Camera-type eye (tissue), 1 donor: ENCODE results near the gene C2orf92.

- RAMPAGE, long total RNA, result no peak
These were observed 25.4 kb downstream of the ADRA2B start for GRCh38 chr2:96090891-96091536.

DNA sequence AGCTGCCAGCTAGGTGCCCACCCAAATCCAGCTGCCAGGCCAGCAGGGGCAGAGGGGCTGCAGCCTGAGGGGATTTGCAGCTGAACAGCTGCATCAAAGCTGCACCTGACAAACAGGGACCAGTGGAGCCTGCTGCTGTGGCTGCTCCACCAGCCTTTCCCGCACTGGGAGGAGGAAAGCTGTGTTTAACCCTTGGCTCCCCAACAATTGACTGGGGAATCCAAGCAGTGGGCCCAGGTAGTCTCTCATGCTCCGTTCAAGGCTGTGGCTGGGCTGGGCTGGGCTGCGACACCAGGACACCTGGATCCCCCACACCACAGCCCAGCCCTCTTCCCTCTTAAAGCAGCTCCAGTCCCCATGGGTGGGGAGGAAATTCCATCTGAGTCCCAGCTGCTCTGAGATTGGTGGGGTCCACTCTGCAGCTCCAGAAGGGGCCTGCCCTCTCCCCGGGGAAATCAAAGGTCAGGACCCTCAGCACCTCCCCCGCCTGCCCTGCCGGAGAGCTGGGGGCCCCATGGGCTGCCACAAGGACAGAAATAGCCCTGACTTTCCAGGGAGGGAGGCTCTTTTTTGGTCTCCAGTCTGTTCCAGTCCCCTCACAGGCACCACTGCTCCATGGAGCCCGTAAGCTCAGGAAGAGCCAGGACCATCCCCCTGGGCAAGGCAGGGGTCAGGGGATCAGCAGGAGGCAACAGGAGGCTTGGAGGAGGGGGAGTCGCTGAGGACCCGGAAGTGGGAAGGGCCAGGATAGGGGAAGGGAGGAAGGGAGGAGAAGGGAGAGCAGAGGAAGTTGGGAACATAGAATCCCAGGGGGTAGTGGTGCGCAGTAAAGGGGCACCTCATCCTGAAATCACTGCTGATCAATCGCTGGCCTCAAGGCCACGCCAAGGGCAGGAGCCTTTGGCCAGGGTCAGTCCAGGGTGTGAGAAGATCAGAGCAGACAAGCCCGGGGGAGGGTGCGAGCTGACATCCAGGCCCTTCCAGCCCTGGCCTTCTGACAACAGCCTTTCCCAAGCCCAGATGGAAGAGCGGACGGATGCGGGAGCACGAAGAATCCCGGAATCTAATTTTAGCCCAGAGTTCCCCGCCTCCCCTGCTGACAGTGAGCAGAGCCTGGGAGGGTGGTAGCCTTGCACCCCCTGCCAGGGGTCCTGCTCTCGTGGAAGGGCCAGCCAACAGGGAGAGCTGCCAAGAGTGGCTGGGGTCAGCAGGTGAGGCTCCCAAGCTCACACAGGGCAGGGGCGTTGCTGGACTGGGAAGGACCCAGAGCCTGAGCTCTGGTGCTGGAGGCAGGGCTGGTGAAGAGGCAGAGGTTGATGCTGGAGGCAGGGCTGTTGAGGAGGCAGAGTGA, 7.6 kb downstream of the ADRA2B start:
- RAMPAGE, long total RNA, result no peak

- RAMPAGE, long total RNA, result no peak
These were observed 19.5 kb upstream of the DUSP2 start for GRCh38 chr2:96164691-96165271.

DNA sequence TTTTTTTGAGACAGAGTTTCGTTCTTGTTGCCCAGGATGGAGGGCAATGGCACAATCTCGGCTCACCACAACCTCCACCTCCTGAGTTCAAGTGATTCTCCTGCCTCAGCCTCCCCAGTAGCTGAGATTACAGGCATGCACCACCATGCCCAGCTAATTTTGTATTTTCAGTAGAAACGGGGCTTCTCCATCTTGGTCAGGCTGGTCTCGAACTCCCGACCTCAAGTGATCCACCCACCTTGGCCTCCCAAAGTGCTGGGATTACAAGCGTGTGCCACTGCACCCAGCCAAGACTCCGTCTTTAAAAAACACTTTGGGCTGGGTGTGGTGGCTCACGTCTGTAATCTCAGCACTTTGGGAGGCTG, 20.4 kb downstream of the STARD7 start:
- RAMPAGE, long total RNA, result no peak

- RAMPAGE, long total RNA, result no peak
These were observed 16.4 kb upstream of the STARD7 start for GRCh38 chr2:96224843-96225513.

GRCh38 chr2:96245463-96246441, 20.0 kb downstream of the TMEM127 start:
- RAMPAGE, long total RNA, result no peak

DNA sequence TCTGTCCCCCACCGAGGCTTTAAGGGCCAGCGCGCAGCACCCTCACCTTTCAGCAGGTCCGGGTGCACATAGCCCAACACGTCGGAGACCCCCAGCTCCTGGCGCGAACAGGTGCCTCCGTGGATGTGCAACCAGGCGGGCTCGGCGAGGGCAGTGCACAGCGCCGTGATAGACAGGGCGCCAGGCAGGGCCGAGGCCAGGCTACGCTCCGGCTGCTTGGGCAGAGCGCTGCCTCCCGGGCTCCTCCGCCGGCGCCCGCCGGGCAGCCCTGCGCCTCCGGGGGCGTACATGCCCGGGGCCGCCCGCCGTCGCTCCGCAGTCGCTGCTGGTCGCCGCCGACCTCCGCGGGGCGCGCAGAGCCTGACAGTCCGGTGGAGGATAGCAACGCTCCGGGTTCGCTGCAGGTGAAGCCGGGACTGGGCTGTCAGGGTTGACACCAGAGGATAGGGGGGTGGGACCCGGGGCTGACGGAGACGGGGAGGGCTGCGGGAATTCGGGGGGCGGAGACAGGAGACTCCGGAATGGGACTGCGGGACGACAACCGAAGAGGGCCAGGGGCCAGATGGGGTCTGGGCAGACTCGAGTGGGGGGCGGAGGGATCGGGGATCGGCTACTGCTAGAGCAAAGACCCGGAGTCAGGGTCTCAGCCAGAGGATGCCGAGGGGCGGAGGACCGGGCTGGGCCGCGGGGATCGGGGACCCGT, 554 bp downstream of the TMEM127 start:
- RAMPAGE, long total RNA, result no peak

- RAMPAGE, long total RNA, result no peak
These were observed 18.7 kb downstream of the SNRNP200 start for GRCh38 chr2:96286486-96287283.

DNA sequence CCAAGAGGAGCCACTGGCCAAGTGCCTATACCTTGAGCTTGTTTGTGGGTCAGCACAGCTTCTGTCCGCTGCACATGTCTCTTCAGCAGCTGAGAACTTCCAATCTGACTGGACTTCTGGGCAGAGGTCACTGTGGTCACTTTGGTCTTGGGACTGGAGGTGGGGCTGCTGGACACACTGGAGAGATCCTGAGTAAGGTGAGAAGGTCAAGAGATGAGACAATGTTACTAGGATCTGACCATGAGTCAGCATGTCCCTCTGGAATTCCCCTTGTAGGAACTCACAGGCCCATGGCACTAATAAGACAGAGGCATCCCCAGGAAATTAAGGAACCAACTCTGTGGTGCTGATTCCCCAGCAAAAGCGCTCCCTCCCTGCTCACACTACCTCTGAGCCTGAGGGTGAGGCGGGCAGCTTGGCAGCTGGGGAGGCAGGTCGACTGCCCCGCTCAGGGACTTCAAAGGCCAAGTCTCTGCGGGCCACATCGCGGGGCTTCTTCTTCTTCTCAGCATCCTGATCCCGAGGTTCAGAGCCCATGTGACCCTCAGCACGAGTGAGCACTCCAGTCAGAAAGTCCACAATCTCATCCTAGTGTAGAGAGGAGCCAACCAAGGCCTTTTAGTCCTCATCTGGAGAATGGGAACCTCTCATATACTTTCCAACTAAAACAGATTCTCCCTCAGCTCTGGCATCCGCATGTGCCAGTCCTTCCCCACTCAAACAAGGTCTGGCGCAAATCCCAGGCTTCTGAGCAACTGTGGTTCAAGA, 29.5 kb downstream of the KANSL3 start:
- RAMPAGE, long total RNA, result no peak

GRCh38 chr2:96747331-96747668, 7.4 kb upstream of the LMAN2L start:
- RAMPAGE, long total RNA, result no peak

DNA sequence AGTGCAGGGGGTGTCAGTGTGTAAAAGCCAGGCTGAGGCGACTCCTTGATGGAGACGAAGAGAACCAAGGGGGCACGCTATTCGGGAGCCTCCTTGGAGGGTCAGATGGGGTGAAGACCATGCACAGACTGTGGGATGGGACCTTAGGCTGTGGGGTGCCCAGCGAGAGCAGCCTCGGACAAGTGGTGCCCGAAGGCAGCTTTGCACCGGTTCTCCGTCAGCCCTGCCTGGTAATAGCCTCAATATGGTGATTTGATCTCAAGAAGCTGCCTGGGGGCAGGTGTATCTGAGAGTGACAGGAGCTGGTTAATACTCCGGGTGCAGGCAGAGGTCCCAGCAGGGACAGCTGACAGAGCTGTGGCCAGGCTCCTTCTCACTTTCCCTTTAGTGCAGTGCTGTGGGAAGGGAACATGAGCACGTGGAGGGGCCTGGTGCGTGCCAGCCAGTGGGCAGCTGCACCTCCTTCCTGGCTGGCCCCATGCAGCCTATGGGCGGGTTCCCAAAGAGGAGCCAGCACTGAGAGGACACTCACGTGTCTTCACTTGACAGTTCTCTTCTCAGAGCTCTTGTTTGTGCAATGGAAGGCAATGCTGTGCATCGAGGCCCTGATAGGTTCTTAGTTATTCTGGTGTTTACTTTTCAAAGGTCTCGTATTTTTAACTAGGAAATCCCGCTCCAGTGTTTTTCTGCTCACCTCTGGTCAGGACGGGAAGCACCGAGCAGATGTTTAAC, 9.1 kb downstream of the CNNM4 start:
- RAMPAGE, long total RNA, result no peak

GRCh38 chr2:96863251-96863738, 5.5 kb upstream of the ANKRD39 start:
- RAMPAGE, long total RNA, result no peak

- RAMPAGE, long total RNA, result no peak
These were observed 4.5 kb upstream of the SEMA4C start for GRCh38 chr2:96873972-96875224.

GRCh38 chr2:97558393-97559197, 31.1 kb downstream of the ANKRD36B start:
- RAMPAGE, long total RNA, result no peak

GRCh38 chr2:97669372-97669950, at the start of gene C2orf92:
C2orf92 (plus strand) TSS chr2:97669713.
- RAMPAGE, long total RNA, result no peak

- RAMPAGE, long total RNA, result no peak
These were observed 97.8 kb downstream of the ZAP70 start for GRCh38 chr2:97811078-97811762.

- RAMPAGE, long total RNA, result no peak
These were observed 46.6 kb downstream of the UNC50 start for GRCh38 chr2:98654773-98655652.

DNA sequence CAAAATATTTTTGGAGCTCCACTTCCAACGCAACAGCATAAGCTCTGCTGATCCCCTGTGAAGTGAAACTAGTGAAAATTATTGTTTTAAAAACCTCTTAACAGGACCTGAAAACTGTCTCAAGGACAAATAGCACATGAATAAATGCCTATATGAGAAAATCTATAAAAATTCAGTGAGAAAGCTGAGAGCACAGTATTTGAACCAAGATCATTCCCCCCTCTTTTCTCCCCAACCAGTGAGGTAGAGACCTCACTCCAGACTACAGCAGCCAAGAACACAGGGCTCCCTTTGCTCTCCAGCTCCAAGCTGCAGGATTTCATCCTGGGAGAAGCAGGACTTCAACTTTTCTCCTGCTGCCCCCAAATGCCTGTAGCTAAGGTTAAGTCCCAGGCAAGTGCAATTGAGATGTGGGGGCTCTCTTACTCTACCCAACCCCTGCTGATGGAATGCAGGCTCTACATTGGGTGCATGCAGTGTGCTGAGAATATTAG, 12.6 kb downstream of the MGAT4A start:
- RAMPAGE, long total RNA, result no peak

DNA sequence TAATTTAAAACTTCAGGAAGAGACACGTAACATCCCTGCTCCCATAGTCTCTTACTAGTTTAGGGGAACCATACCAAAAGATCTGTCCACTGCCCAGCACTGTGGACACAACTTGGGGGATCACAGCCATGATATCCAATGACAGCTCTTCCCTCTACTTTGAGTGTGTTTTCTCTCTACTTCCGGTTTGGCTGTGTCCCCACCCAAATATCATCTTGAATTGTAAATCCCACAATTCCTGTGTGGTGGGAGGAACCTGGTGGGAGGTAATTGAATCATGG, 1.5 kb upstream of the MGAT4A start:
- RAMPAGE, long total RNA, result no peak

DNA sequence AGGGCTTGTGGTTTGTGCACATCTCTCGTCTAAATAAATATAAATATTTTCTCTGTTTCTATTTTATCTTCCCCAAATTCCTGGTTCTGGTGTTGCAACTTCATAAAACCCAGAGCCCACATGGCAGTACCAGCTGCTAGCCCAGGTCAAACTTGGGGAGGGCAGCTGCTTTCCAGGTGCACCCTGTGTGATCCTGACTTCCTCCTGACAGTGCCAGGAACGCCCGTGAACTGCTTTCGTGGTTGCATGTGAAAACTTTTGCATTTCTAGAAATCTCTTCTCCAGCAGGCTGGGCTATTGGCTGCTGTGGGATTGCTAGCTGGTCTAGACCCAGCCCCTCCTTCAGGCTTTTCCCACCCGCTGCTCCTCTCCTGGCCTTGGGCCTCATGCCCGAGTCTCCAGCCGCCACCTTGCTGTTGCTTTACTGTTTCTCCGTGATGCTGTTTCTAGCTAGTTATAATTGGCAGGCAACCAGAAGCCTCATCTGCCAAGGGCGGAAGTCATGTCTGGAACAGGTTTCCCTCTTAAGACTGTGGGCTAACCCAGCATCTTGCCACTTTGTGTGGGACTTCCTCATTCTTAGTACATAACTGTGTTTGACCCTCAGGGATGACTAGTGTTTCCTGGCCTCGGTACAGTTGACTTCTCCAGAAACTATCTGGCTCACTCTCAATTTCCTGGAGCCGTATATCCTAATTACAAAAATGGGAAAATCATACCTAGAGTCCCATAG, 27.0 kb upstream of the MGAT4A start:
- RAMPAGE, long total RNA, result no peak